Placental epithelial cell (primary cell): Measurements from ENCODE around the genes BORCS6, MFSD6L and PIK3R6.

GRCh38 chr17:8163989-8164809, 1.5 kb upstream of the VAMP2 start:
- CAGE, long polyA plus RNA = no peak

- CAGE, long polyA plus RNA = no peak
These were observed at the start of gene BORCS6 for GRCh38 chr17:8189117-8190241. TSS of gene BORCS6 (minus strand) at chr17:8190180.

GRCh38 chr17:8393658-8394148, 3.9 kb downstream of the RNF222 start:
- CAGE, long polyA plus RNA = no peak

DNA sequence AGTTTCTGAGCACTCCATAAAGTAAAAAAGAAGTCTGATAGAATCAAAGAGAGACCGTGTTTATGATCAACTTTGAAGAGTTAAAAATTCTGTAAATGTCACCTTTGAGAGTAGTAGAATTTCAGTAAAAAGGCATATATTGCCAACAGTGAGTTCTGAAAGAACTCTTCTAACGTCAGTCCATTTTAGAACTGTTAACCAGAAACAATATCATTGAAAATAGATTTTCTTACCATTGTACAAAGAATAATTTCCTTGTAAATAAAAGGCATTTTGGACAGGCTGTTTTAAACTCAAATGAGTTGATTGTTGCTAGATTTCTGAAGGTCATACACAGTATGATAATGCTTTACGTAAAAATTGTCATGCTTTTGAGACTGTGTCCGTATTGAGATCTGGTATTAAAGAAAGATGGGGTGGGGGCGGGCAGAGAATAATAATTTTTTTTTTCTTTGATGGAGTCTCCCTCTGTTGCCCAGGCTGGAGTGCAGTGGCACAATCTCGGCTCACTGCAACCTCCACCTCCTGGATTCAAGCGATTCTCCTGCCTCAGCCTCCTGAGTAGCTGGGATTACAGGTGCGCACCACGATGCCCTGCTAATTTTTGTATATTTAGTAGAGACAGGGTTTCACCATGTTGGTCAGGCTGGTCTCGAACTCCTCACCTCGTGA, 2.0 kb downstream of the NDEL1 start:
- CAGE, long polyA plus RNA = no peak

GRCh38 chr17:8463207-8463467, 27.5 kb downstream of the NDEL1 start:
- CAGE, long polyA plus RNA = no peak

- CAGE, long polyA plus RNA = no peak
These were observed 40.0 kb downstream of the NDEL1 start for GRCh38 chr17:8475477-8476339.

DNA sequence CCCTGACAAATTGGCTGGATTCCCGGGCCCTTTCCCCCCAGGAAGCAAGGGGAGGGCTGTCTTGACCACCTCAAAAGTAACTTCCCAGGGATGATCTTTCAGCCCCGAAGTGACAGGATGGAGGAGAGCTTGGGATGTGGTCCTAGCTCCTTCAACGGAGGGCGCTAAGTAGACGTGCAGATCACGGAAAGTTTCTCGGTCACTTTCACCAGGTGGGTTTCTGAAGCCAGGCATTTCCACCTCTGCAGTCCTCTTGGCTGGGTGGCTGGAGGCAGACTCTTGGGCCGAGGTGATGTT, 777 bp downstream of the MFSD6L start:
- CAGE, long polyA plus RNA = no peak

DNA sequence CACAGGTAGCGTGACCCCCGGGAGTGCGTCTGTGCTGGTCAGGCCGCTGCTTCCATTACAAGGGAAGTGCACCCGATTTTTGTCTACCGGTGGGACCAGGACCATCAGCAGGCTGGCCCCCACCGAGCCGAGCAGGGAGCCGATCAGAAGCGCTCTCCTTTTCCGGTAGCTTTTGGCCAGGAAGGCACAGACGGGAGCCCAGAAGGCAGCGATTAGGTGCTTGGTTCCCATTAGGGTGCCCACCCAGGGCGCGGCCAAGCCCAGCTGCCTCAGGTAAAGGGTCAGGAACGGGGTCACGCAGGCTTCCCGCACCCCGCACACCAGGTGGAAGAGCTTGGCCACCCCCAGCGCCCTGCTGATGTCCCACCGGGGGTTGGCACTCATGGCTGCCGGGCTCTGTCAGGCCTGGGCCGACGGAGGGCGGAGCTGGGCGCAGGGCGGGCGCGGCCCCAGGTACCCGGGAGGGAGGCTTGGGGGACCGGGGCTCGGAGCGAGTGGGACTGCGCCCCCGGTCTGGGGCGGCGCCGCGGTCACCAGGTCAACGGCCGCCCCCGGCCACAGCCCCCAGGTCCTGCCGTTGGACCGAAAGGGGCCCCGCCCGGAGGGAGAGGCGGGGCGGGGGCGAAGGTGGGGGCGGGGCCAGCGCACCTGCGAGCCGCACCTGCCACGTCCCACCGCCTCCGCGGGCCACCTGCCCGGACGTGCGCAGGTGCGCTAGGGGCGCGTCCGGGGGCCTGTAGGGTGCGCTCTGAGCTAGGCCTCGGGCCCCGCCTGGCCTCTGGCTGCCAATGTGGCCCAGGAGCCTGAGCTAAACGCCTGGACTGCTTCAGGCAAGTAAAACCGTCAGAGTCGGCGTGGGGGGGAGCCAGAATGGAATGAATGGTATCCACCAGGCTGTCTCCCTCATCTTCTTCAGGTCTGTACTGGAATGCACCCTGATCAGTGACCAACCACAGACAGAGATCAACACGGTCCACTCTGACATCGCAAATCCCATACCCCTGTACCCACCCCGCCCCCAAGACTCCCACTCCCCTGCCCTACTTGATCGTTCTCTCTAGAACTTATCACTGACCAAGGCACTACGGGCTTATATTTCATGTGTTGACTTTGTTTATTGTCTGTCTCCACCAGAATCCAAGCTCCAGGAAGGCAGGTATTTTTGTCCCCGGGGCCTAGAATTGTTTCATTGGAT, at the start of gene MFSD6L:
TSS of gene MFSD6L (minus strand) at position 629 of the 1,195 bp plus-strand sequence.
- CAGE, long polyA plus RNA = no peak

GRCh38 chr17:8867563-8867863, at the start of gene PIK3R6:
TSS of gene PIK3R6 (minus strand) at chr17:8867674.
- CAGE, long polyA plus RNA = no peak

DNA sequence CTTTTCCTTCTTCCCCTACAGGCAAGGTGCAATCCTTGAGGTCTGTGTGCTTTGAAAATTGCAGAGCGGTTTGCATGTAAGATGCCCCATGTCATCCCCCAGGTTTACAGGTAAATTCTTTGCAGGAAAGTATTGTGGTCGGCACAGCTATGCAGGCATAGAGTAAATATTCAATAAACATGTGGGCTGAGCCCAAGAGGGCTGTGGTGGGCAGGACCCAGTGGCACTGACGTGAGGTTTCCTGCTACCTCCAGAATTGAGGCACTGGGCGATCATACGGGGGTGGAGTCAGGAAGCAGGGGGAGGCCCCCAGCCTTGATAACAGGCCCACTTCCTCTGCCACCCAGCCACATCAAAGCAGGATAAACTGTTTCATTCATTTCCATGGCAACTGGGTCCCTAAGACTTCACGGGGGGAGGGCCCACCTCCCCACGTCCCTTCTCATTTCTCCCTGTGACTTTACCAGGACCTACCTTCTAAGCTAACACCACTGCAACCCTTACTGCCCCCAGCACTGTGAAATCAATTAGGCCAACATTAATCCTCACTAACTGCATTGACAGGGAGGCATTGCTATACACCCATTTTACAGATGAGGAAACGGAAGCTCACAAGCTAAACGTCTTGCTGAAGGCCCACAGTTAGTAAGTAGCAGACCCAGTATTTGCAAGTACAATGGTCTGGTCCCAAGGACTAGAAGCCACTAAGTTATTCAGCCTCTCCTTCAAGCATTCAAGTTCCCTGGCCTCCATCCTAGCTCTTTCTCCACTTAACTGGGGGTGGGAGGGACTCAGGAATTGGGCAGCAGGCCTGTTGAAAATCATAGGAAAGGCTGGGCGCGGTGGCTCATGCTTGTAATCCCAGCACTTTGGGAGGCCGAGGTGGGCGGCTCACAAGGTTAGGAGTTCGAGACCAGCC, 31.7 kb upstream of the PIK3R6 start:
- CAGE, long polyA plus RNA = no peak

DNA sequence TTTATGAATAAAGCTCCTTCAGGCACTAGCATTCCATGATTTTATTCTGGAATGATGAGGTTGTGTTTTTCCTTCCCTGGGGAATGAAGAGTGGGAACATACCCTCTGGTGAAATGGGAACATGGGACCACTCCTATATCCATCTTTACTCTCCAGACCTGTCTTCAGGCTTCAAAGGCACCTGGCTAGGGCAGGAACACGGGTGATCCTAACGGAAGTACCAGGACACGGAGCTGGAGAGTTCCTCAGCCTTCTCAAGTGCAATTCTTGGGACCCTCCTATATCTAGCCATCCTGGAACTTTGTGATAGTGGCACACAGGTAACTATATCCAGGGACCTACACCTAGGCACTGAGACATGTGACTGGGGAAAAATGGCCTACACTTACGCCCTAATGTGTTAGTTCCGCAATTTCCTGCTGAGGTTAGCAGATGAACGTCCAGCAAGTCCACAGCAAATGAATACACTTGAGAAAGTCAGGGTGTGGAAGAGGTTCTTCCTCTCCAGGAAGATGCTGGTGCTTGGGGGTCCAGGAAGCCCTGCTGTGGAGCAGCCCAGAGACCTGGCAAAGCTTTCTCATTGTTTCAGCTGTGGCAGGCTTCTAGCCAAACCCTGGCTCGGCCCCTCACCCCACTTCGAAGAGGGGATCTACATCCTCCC, 20.9 kb downstream of the PIK3R5 start:
- CAGE, long polyA plus RNA = no peak

DNA sequence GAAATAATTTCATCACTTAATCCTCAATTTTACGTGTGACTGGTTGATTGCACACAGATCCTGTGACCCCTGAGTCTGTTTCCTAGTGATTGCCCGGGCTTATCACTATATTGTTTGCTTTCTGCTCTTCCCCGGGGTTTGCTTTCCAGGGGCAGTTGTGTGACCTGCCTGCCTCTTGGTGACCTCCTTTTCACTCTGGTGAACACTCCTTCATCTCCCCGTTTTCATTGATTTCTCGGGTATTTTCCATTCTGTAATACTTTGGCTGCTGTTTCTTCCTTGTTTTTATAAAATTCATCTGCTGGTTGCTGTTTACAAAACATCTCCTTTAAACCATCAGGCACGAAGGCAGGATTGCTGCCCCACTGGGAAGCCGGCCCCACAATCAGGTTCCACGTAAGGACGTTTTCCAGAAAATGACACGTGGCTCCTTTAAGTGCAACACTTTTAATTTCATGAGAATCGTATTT, 36.1 kb downstream of the NTN1 start:
- CAGE, long polyA plus RNA = no peak

DNA sequence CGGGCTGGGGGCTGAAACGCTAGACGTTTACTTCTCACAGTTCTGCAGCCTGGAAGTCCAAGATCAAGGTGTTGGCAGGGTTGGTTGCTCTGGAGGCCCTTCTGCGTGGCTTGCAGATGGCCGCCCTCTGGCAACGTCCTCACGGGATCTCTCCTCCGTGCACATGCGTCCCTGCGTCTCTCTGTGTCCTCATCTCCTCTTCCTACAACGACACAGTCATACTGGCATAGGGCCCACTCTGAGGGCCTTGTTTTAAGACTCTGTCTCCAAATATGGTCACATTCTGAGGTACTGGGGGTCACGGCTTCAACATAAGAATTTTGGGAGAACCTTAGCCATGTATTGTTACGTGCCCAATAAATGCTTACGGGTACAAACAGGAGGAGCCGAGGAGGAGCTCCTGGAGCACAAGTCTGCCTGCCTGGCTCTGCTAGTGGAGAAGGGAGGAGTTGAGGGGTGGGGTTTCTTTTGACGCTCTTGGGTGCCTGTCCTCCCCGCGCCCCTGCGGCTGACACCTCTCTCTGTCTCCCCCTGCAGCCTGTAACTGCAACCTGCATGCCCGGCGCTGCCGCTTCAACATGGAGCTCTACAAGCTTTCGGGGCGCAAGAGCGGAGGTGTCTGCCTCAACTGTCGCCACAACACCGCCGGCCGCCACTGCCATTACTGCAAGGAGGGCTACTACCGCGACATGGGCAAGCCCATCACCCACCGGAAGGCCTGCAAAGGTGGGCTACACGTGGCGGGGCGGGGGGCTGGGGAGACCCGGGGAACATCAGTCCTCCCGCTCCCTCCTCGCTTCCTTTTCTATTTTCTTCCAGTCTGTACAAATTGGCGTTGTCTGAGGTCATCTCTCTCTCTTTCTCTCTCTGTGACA, 141.2 kb downstream of the NTN1 start:
- CAGE, long polyA plus RNA = no peak

DNA sequence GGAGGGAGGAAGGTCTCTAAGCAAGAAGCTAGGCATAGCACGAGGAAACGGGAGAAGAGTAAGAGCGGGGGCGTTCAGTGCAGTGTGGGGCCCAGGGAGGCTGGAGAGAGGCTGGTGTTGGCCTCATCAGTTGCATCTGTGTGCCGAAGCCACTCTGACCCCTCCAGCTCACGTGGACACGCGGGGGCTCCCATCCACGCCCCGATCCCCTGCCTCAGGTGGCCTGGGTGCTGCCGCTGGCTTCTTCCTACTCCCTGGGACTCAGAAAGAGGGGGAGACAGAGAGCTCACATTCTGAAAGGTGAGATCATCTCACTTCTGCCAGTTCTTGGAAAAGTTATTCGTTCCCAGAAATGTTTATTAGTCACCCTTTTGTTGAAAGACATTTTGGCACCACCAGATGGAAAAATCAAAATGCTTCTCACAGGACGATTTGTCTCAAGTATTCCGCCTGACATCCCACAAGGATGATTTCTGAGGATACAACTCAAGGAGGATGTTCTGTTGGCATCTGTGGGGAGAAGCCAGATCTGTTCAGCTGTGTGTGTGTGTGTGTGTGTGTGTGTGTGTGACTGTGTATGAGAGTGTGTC, 207.1 kb downstream of the NTN1 start:
- CAGE, long polyA plus RNA = no peak

- CAGE, long polyA plus RNA = no peak
These were observed 226.7 kb downstream of the NTN1 start for GRCh38 chr17:9248091-9248417.

GRCh38 chr17:9371004-9371455, 204.6 kb downstream of the STX8 start:
- CAGE, long polyA plus RNA = no peak

- CAGE, long polyA plus RNA = no peak
These were observed 65.2 kb downstream of the DHRS7C start for GRCh38 chr17:9726095-9726669.

DNA sequence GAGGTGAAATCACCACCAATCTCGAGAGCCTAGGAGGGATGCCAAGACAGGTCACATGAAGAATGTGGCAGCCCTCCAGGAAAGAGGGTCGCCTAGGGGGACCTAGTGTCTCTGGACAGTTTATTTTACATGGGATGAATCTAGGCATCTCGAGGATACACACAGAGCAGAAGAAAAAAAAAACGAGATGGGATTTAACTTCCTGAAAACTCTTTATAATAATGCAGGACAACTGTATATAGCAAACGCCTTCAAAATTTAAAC, 5.3 kb upstream of the RCVRN start:
- CAGE, long polyA plus RNA = no peak

DNA sequence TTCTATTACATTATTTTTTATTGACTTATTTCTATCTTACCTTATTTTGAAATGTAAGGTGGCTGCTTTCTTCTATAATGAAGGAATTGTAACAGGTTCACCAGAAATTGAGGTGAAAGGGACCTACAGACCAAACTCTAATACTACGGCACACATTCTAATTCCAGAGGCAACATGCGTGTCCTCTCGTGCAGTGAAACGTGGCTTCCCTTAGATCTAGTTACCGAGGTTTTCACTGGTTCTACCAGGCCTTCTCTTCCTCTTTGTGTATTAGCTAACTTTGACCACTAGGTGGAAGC, 19.5 kb upstream of the RCVRN start:
- CAGE, long polyA plus RNA = no peak

- CAGE, long polyA plus RNA = no peak
These were observed 114.8 kb upstream of the RCVRN start for GRCh38 chr17:10019672-10020523.